Hematopoietic multipotent progenitor cell (in vitro differentiated cells): ENCODE results near the gene NSG2.

DNA sequence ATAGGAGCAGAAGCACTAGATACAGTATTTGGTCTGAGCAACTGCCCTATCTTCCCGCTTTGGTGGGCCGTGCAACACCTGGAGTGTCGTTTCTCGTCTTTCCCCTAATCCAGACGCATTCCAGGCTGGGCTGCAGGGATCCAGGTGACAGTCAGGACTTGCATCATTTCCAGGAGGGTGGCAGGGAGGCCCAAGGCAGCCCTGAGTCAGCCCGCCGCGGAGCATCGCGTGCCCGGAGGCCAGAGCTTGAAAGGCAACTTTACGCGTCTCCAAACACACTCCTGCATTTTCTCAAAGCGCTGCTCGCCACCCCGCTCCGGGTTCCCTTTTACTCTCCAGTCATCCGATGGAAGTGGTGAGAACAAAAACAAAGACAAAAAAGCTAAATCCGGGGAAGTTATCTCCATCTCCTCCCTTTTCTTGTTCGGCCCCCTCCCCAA, 807 bp upstream of the STC2 start:
- CAGE, long polyA plus RNA = no peak

GRCh38 chr5:173408624-173409103, 80.5 kb upstream of the STC2 start:
- CAGE, long polyA plus RNA = no peak

DNA sequence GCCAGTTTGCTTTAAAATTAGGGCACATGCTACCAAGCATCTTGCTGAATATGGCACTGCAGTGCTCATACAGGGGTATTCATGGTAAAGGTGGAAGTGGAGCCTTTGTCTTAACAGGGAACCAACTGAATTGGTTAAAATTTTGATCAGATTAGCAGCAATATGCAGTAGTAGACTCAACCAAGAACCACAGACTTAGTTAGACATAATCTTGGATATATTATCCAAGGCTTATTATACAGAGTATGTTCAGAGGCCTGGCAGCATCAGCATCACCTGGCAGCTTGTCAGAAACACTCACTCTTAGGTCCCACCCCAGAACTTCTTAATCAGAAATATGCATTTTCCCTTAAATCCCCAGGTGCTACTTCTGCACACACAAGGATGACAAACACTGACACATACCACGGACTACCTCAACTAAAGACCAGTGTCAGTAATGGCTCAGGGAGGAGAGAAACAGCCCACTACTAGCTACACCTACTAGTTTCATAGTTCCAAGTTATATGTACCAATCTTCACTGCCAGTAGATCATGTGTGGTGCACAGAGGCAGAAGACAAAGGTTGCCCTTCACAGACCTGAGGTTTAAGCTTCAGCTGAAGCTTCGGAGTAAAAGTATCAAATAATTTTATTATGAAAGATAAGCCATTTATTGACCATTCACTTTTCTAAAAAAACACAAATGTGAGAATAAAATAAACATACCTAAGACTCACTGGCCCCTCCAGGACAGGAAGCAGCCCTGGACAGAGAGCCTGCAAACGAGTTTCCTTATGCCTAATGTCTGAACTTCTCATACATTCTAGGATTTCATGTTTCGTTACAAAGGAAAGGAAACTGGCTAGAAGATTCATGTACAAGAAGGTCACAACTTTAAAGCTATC, 9.3 kb downstream of the BOD1 start:
- CAGE, long polyA plus RNA = no peak

GRCh38 chr5:173697902-173698483, 81.5 kb upstream of the BOD1 start:
- CAGE, long polyA plus RNA = no peak

GRCh38 chr5:173741524-173742103, 125.2 kb upstream of the BOD1 start:
- CAGE, long polyA plus RNA = no peak

DNA sequence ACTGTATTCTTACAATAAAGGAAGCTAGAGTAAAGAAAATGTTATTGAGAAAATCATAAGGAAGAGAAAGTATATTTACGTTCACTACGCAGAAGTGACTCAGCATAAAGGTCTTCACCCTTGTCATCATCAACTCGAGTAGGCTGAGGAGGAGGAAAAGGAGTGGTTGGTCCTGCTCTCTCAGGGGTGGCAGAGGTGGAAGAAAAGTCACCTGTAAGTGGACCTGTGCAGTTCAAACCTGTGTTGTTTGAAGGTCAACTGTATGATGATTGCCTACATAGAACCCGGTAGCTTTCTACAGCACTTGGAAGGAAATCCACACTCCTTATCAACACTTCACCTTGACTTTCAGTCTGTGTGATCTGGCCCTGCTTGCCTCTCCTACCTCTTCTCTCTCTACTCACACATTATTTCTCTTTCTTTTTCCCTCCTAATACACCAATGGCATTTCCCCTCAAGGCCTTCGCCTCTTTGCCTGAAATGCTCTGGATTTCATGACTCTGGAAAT, 109.3 kb upstream of the CPEB4 start:
- CAGE, long polyA plus RNA = no peak

GRCh38 chr5:173793643-173794543, 94.3 kb upstream of the CPEB4 start:
- CAGE, long polyA plus RNA = no peak

GRCh38 chr5:173823895-173824627, 64.1 kb upstream of the CPEB4 start:
- CAGE, long polyA plus RNA = no peak

GRCh38 chr5:173866072-173866850, 21.9 kb upstream of the CPEB4 start:
- CAGE, long polyA plus RNA = no peak

- CAGE, long polyA plus RNA = no peak
Observed at GRCh38 chr5:173867919-173868661, 20.1 kb upstream of the CPEB4 start.

- CAGE, long polyA plus RNA = no peak
Observed at GRCh38 chr5:173895619-173896423, 7.7 kb downstream of the CPEB4 start.

GRCh38 chr5:173962976-173963734, 25.8 kb upstream of the C5orf47 start:
- CAGE, long polyA plus RNA = no peak

- CAGE, long polyA plus RNA = no peak
Observed at GRCh38 chr5:173988459-173989101, 390 bp upstream of the C5orf47 start.

DNA sequence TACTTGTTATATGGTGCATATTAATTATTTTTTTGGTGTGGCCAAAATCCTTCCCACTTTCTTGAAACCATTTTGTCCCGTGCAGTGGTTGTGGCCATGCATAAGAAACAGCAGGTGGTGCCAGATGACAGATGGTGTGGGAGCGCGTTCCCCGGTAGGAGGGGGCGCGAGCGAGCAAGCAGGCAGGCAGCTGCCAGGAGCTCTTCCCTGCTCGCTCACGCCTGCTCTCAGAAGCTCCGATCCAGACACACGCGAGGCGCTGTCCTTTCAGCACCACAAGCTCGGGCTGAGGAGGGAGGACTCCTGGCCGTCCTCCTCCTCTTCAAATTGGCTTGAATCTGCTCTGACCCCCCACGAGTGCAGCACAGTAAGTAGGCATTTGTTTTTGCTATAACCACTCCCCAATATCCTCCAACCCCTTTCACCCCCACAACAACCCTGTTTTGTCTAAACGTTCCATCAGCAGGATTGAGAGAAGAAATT, at the start of gene NSG2:
Gene NSG2, plus strand, starts transcription at position 230 of the 483 bp plus-strand sequence.
- CAGE, long polyA plus RNA = no peak

- CAGE, long polyA plus RNA = no peak
Observed at GRCh38 chr5:174504446-174504899, 219.9 kb upstream of the MSX2 start.

DNA sequence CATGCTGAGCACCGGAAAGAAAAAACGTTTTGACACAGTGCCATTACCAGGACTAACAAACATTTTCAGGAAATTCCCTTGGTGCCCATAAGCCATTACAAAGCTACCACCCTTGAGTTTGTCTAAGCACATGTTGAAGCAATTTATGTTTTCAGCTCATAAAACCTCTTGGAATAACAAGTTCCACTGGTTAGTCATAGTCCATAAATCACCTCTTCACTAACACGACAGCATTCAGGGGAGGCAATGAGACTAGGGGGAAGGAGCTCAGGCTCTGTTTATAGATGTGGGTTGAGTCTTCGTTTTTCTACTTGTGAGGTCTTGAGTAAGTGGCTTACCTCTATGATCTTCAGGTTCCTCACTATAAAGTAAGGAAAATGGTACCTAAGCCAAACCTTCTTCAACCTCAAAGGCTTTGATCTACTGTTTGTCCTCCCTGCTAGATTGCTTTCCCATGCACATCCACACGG, 65.5 kb downstream of the DRD1 start:
- CAGE, long polyA plus RNA = no peak

GRCh38 chr5:175513549-175514538, 35.5 kb downstream of the SFXN1 start:
- CAGE, long polyA plus RNA = no peak

DNA sequence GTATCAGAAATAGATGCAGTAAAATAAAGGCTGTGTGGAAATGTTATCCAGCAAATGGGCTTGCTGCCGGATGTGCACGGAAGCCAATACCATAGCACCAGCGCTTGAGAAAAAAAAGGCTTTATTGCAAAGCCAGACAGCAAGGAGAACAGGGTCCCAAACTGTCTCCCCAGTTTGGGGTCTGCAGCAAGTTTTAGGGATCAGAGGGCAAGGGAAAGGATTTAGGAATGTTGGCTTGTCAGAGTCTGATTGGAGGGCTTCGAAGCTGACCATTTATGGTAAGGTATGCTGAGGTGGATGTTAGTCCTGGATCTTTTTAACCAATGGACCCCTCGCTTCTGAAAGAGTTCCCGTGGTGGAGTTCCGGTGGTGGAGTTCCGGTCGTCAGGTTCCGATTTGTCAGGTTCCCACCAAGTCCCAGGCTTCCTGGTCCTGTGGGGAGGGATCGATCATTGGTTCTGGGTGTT, 70.4 kb downstream of the SFXN1 start:
- CAGE, long polyA plus RNA = no peak

GRCh38 chr5:175695360-175695811, 37.5 kb downstream of the HRH2 start:
- CAGE, long polyA plus RNA = no peak

DNA sequence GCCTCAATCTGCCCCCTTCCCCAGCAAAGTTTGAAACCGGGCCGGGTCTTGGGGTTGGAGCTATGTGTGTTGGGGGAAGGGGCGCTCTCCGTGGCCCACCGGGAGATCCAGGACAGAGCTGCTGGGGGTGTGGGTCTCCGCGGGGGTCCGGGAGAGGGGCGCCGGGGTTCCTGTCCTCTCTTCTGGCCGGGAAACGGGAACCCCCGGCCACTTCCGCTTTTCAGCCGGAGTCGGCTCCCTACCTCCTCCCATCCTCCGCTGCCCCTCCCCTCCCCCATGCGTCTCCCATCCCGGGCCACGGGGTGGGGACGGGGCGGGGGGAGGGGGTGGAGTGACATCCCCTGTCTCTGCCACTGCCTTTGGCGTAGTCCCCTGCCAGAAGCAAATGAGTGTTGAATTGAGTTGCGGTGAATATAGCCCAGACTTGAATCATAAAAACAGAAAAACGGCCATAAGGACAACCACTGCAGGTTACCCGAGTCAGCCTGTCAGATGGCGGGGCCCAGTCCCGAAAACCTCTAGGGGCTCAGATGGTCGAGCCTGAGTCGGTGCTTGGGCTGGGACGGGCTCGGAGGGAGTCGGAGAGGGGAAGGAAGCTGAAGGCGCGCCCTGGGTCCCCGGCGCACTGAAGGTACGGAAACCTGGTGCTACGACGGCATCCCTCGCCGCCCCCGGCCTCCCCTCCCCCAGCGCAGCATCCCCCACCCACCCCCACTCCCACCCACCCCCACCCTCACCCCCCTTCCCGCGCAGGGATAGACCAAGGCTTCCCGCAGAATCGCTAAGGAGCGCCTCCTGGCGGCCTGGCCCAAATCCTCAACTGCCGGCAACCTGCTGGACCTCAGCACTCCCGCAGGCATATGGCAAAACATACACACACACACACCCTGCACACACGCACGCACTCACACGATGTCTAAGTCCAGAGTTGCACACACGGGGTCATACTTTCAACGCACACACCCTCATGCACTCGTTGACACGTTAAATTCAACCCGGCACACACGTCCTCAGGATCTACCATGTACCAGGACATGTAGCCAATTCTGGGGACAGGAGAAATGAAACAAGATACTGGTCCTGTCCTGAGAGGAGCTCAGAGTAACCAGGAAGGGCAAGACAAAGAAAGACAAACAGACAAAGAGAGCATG, 1.4 kb downstream of the CPLX2 start:
- CAGE, long polyA plus RNA = no peak